ENCODE results near the gene USH2A.

DNA sequence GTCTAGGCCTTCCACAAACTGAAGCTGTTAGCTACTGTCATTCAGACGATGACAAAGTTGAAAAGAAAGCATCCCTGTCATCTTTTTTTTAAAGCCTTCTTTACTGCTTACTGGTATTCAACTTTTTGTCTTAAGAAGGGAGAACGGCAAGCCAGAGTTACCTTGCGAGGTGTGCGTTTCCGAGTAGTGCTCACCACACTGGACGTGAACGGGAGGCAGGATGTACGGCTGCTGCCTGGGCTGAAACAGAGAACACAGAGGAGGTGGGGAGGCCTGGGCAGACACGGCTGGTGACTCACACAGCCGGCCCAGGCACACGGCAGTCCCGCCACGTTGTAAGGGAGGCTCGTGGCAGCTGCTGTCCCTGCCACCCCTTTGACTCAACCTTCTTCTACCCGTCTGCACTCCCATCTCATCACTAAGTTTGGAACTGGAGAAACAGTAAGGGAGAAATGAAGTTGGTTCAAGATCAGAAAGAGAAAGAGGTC, 105.8 kb downstream of the SMYD2 start:
- PRO-cap = no peak
- RAMPAGE, long total RNA = no peak
- RRBS = no CpG with 5 or more reads among the region's 15 CpGs

- PRO-cap = no peak
- RAMPAGE, long total RNA = no peak
These were observed 43.4 kb downstream of the CENPF start for GRCh38 chr1:214646535-214646747.

GRCh38 chr1:215005152-215005996, 77.2 kb upstream of the KCNK2 start:
- PRO-cap = no peak
- RAMPAGE, long total RNA = no peak
- RRBS = no CpG with 5 or more reads among the region's 14 CpGs

DNA sequence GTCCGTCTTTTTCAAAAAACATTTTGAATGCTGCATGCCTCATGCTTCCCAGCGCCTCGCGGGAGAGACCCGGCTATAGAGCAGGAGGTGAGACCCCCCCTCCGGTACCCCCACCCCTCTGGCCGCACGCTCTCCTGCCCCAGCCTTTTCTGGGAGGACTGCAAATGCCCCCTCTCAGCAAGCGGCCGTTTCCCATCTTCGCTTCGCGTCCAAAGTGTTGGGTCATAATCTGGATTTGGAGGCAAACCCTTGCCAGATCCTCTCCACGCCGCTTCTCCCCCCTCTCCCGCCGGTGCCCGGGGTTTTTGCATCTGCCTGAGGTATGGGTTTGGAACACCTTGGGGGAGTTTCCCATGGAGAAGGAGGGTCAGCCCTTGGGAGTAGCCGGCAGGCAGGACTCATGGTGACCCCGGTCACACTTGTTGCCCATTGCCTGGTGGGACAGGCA, 832 bp downstream of the KCNK2 start:
- PRO-cap = no peak
- RAMPAGE, long total RNA = no peak
- RRBS = 5% methylated on average over 3 of the region's 20 CpGs

DNA sequence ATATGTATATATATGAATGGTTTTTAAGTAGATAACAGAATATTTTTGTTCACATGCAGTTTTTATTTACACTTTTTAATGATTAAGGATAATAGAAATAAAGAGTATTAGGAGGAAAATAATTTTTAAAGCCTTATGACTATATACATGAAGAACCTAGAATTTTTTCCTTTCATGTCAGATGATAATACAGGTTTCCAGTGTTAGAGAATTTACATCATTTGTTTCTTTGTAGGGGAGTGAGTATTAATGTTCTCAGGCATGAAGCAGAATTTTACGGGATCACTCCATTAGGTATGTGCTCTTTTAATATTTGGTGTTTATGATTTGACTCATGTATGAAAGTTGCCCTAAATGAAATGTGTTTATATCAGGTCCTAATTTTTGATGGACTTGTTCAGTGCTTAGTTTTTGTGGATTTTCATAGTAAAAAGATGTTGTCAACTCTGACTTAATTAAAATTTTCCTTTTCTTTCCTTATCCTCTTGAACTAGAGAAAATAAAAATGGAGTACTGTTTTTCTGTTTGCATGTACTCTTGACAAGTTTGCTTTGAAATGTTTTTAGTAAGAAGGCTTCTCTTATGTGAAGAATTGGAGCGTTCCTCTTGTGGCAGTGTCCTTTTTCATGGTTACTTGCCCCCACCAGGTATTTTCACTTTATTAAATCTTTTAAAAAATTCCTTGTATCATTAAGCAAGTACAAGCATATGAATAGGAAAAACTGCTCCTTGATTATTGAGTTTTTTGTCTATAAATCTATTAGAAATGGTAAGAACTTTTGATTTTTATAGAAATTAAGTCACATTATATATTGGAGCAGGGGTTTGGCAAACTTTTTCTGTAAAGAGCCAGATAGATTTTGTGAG, 10.6 kb downstream of the KCTD3 start:
- PRO-cap = no peak
- RAMPAGE, long total RNA = no peak
- RRBS = no CpG with 5 or more reads among the region's 2 CpGs

- PRO-cap = no peak
- RAMPAGE, long total RNA = no peak
- RRBS = no CpG with 5 or more reads among the region's 2 CpGs
These were observed 52.9 kb downstream of the KCTD3 start for GRCh38 chr1:215619950-215620500.

- PRO-cap = no peak
- RAMPAGE, long total RNA = no peak
- RRBS = no CpG with 5 or more reads among the region's 18 CpGs
These were observed 73.5 kb downstream of the KCTD3 start for GRCh38 chr1:215640421-215641240.

GRCh38 chr1:215650468-215651037, 83.4 kb downstream of the KCTD3 start:
- PRO-cap = no peak
- RAMPAGE, long total RNA = no peak
- RRBS = no CpG with 5 or more reads among the region's 6 CpGs

- PRO-cap = no peak
- RAMPAGE, long total RNA = no peak
- RRBS = no CpG with 5 or more reads among the region's 7 CpGs
These were observed 240.2 kb downstream of the USH2A start for GRCh38 chr1:216182890-216183559.

DNA sequence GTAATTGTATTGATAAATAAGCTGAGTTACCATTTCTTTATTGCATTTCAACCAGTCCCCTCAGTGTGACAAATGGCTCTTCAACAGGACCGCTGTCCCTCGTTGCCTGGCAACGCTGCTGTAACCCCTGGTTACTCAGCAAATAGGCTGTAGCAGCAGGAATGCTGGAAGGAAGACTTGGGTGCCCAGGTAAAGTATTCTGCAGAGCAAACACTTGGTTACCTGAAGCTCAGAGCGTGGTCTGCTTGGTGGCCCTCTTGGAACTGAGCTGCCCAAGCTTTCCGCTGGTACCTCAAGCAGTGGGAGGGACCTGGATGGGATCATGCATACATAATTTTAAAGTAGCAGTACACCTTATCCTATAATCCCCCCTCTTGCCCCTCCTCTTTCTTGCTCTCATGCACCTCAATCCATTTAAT, at the start of gene USH2A:
TSS of gene USH2A (minus strand) at position 265 of the 419 bp plus-strand sequence.
- PRO-cap = no peak
- RAMPAGE, long total RNA = no peak
- RRBS = no CpG with 5 or more reads among the region's 5 CpGs

DNA sequence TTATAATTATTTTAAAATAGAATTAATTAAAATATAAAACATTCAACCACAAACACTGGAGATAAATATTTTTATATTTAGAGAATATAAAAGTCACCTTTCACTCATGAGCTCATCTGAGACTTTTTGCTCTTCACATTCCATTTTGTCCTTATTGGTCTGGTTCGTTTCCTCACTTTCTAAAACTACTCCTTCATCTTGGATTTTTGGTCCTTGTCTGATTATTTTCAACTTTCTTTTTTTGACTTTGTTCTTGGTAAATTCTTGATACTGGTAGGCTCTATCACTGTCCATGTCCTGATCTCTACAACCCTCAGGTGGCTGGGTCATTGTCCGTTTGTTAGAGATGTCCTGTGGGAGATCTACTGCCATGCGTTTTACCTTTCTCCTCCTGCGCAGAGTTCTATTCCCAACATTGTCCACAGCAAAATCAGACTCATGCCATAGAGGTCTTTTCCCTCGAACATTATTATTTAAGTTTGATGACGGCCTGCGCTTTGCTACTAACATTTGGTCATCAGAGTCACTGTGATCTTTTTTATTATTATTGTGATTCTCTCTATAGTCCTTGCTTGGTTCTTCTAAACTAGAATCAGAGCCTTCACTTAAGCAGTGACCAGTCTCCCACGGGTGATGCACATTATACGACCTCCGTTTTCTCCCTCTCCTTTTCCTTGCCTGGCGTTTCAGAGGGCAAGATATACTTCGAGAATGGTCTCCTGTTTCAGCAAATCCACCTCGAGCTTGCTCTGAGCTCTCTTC, 11.0 kb downstream of the GPATCH2 start:
- PRO-cap = no peak
- RAMPAGE, long total RNA = no peak
- RRBS = no CpG with 5 or more reads among the region's 13 CpGs

DNA sequence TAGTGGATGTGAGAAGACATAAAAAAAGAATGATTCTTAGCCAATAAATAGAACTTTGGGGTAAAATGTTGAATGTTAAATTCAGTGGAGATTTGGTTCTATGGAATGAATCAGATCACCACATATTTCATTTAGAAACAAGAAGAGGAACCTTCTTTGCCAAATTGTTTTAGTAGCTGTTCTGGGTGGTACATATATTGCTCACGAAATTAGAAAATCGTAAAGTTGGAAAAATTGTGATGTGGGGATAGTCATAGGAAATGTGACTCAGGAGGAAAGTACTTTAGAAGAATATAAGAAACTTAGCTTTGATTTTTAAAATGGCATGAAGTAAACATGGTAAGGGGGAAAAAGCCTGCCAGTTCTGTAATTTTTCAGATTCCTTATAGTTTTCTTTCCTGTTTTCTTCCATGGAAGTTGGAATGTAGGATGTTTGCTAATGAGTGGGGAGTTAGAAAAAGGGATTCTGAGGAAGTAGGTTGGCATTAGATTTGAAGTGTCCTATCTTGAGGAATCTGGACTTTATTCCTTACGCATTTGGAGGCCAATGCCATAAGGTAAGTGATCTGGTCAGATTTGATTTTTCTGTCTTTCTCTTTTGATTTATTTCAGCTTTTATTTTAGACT, 27.5 kb downstream of the RRP15 start:
- PRO-cap = no peak
- RAMPAGE, long total RNA = no peak
- RRBS = no CpG with 5 or more reads among the region's 3 CpGs

DNA sequence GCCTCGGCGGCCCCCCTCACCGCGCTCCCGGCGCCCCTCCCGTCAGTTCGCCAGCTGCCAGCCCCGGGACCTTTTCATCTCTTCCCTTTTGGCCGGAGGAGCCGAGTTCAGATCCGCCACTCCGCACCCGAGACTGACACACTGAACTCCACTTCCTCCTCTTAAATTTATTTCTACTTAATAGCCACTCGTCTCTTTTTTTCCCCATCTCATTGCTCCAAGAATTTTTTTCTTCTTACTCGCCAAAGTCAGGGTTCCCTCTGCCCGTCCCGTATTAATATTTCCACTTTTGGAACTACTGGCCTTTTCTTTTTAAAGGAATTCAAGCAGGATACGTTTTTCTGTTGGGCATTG, 1.0 kb downstream of the TGFB2 start:
- PRO-cap = no peak
- RAMPAGE, long total RNA = no peak
- RRBS = 2% methylated on average over 9 of the region's 19 CpGs

GRCh38 chr1:218347252-218348092, 2.3 kb downstream of the TGFB2 start:
- PRO-cap = unidirectional peak, minus-strand start at chr1:218347364
- RAMPAGE, long total RNA = no peak
- RRBS = 2% methylated on average over 6 of the region's 23 CpGs

- PRO-cap = no peak
- RAMPAGE, long total RNA = no peak
- RRBS = no CpG with 5 or more reads among the region's 1 CpG
These were observed 2.9 kb downstream of the TGFB2 start for GRCh38 chr1:218348093-218348429.

DNA sequence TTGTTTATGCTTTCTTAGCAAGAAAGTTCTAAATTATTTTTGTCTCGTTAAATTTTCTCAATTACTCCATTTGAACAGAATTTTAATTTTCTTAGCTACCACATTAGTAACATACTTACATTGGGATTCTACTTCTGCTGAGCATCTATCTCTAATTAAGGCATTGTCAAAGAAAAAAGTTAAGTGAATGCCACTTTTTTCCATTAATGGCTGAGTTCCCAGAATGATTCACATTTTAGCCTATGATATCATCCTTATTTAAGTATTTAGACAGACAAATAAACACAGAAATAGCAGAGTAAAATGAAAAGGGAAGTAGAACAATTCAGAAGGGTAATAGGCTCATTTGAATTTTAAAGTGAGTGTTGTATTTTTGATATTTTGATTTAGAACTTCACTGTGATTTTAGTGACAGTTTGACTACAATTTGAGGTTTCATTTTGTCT, 15.3 kb downstream of the LYPLAL1 start:
- PRO-cap = no peak
- RAMPAGE, long total RNA = no peak
- RRBS = no CpG with 5 or more reads among the region's 1 CpG

DNA sequence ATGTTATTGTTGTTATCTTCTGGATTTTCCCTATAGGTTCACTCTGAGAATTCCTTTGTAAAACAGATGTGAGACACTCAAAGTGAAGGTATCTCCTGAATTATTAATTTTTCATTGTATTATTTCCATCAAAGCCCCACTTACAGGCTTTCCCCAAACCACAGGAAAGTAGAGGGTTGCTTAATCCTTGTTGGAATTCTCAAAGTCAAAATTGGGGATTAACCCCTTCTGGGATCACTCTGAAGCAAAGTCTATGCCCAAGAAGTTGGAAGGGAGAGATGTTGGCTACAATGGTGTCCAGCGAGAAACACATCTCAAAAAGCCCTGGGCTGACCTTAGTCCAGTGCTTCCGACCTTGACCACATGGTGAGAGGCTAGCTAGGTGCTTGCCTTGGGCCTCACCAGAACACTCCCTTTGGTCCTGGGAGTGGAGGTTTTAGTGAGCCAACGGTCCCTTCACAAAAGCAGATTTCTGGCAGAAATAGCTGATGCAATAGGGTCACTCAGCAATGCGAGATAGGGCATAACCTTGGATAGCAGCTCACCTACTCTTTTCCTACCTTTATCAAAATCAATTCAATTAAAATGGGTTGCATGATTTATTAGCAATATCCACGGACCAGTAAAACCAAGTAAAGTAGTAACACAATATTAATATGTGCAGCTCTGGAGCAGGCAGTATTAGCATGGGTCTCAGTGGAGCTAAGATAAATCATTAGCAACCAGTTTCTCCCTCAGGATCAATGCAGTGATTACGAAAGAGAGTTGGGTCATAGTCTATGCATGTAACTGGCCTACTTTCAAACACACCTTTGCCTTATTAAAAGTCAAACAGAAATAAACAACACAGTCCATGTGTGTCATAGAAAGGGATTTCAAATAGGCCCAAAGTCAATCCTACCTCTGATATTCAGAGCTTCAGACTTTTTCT, 2.0 kb downstream of the SLC30A10 start:
- PRO-cap = no peak
- RAMPAGE, long total RNA = no peak
- RRBS = no CpG with 5 or more reads among the region's 6 CpGs

DNA sequence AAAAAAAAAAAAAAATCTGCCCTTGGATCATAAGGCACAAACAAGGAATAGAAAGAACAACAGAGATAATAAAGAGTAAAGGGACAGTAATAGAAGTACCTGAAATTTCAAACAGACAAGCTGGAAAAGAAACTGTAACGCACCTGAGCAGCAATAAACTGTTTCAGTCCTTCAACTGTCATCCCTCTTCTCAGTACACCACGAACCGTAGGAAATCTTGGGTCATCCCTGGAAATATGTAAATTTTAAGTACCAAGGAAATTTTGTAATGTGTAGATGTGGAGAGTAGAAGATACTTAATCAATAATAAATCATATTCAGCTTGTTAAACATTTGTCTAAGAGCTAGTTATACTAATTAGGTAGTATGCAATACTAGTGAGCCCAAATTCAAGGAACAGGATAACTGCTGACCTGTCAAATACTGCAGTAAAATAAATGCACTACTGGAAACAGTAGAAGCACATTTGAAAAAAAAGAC, 27.4 kb downstream of the EPRS1 start:
- PRO-cap = no peak
- RAMPAGE, long total RNA = no peak
- RRBS = no CpG with 5 or more reads among the region's 3 CpGs

DNA sequence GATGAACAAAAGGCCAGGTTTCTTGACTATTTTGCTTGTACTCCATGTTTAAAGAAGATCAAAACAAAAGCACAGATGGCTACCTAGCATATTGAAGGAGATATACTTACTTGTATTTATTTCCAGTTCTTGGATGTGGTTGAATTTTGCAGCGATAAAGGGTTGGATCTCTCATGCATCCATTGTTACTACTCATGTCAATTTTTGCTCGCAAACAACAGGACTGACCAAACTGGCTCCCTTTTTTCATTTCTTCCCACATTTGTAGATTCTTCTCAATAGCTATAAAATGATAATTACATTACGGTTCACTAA, 24.1 kb downstream of the EPRS1 start:
- PRO-cap = no peak
- RAMPAGE, long total RNA = no peak
- RRBS = no CpG with 5 or more reads among the region's 3 CpGs

GRCh38 chr1:220024901-220025577, 21.3 kb downstream of the EPRS1 start:
- PRO-cap = no peak
- RAMPAGE, long total RNA = no peak
- RRBS = no CpG with 5 or more reads among the region's 1 CpG